OVCAR3 (cell line): ENCODE measurements around the gene PCNA.

DNA sequence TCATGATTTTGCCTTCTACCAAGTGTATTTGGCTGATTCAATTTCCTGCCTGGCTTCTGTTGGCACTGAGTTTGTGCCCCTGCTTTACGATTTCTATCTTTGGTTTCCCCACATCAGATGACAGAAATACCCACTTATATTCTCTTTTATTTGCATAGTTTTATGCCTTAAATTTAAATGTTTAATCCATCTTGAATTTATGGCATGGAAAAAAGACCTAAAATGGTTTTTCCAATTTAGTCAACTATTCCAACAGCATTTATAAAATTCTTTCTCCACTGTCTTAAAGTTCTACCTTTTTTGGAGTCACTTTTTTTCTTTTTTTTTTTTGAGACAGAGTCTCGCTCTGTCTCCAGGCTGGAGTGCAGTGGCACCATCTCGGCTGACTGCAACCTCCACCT, 34.2 kb downstream of the RNF24 start:
- RRBS = no CpG with 5 or more reads among the region's 3 CpGs

DNA sequence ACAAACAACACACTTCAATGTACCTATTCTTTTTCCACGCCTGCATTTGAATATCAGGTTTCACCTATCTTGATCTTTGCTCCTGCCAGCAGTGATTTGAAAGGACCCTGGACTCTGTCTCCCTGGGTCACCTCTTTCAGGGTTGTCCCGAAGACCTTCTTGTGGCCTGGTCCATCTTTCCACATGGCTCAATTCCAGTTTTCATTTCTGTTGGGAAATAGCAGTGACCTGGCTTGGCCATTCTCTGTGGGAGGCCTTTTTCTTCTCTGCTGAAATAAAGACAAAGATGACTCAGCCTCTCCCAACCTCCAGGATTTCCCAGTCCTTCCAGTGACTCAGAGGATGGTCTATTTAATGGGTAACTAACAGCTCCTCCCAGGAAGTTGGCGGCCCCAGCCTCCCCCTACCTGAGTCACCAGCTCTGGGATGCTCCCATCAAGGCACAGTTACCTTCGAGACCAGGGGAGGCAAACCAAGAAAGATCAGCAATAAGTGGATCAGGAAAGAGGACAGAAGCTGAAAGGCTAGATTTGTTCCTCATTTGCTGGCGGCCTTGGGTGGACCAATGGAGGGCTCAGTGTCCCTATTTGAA, 13.1 kb upstream of the SMOX start:
- RRBS = no CpG with 5 or more reads among the region's 5 CpGs

- RRBS = no CpG with 5 or more reads among the region's 4 CpGs
Measured at GRCh38 chr20:4512782-4513414, 173.4 kb upstream of the PRNP start.

- RRBS = no CpG with 5 or more reads among the region's 13 CpGs
Measured at GRCh38 chr20:4811216-4812266, 11.9 kb downstream of the RASSF2 start.

GRCh38 chr20:5080240-5080665, 32.6 kb downstream of the TMEM230 start:
- RRBS = no CpG with 5 or more reads among the region's 6 CpGs

DNA sequence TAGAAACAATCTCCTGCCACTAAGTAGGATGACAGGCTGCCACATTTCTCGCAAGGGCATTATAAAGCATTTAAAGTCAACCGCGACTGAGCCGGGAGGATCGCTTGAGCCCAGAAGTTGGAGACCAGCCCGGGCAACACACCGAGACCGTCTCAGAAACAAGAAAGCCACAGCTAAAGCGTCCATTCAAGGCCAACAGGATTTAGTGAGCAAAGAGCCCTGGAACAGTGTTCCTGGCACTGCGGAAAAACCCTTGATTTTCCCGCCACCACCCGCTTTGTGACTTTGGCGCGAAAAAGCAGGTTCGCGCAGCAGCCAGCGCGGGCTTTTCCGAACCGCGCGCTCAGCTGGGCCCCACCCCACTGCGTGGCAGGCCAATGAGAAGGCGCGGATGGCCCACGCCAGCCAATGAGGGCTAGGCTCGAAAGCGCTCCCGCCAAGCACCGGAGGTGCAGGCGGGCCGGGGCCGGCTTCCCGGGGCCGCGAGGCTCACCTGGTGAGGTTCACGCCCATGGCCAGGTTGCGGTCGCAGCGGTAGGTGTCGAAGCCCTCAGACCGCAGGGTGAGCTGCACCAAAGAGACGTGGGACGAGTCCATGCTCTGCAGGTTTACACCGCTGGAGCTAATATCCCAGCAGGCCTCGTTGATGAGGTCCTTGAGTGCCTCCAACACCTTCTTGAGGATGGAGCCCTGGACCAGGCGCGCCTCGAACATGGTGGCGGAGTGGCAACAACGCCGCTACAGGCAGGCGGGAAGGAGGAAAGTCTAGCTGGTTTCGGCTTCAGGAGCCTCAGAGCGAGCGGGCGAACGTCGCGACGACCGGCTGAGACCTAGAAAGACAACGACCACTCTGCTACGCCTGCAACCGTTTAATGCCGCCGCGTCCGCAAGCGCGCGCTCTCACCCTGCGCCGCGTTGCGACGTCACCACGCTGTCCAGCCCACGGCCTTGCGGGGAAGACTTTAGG, at the start of gene PCNA:
Gene PCNA (minus strand): TSS at position 874 of the 967 bp plus-strand sequence.
- RRBS = no CpG with 5 or more reads among the region's 80 CpGs

DNA sequence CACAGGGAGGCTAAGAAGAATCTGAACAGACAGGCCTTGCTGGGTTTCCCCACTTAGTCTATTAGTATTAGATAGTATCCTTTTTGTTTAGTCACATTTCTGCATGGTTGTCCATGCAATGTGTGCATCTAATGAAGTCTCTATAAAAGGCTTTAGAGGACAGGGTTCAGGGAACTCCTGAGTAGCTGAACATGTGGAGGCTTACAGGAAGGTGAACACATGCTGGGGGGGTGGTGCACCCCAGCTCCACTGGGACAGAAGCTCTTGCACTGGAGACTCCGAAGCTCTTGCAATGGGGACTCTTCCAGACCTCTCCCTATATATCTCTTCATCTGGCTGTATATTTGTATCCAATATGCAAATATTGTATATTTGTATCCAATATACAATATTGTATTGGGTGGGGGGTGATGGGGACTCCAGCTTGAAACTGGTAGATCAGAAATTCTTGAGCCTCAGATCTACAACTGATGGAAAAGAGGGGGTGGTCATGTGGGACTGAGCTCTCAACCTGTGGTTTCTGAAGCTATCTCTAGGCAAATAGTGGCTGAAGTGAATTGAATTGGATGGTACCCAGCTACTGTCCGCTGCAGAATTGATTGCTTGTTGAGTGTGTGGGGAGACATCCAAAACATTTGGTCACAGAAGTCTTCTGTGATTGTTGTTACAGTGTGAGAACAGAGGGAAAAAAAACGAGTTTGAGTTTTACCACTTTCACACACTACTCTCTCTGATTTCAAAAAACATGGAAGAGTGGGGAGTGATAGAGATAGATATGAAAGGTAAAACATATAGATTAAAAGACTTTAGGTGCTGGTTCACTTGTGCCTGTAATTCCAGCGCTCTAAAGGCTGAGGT, 14.6 kb downstream of the CDS2 start:
- RRBS = no CpG with 5 or more reads among the region's 4 CpGs

GRCh38 chr20:5526419-5526917, 84.3 kb downstream of the GPCPD1 start:
- RRBS = no CpG with 5 or more reads among the region's 7 CpGs

- RRBS = no CpG with 5 or more reads among the region's 2 CpGs
Measured at GRCh38 chr20:5592894-5593328, 17.9 kb downstream of the GPCPD1 start.

DNA sequence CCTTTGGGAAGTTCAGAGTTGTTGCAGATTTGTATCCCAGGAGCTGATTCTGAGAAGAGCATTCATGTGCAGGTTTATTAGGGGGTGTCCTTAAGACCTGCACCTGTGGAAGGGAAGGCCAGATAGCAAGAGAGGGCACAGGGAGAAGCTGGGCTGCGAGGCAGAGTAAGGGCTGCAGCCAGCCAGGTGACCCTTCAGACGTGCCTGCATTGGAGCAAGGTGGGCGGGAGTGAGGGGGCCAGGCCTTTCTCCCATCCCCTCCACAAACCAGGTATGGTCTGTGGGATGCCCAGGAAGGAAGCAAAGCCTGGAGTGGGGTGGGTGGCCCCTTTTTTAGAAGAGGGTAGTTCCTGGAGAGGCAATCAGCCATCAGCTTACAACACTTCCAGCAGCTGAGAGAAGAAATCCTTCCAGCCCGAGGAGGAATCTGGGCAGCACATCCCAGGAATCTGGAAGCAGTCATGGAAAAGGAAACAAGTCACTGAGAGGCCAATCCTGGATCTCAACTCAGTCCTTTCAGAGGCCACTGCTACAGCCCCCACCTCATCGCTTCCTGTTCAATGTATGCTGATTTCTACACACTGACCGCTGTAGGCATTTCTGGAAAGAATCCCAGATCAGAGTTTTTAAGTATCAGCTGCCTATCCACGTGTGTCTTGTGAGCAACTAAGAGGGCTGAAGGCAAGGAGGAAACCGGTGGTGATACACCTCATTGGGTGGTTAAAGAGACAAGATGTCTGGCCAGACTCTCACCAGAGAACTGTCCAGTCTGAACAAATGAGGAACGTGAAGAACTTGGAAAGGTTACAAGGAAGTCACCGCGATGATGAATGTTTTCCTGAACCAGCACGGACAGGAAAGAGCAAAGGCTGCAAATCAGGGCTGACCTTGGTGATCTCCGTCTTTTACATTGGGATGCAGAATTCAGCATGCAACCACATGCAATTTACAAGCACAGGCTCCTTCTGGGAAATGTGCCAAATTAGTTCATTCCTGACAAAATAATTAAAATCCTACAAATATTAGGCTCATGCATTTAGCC, 46.5 kb upstream of the GPCPD1 start:
- RRBS = no CpG with 5 or more reads among the region's 13 CpGs

- RRBS = no CpG with 5 or more reads among the region's 5 CpGs
Measured at GRCh38 chr20:5782081-5782503, 31.9 kb downstream of the SHLD1 start.

DNA sequence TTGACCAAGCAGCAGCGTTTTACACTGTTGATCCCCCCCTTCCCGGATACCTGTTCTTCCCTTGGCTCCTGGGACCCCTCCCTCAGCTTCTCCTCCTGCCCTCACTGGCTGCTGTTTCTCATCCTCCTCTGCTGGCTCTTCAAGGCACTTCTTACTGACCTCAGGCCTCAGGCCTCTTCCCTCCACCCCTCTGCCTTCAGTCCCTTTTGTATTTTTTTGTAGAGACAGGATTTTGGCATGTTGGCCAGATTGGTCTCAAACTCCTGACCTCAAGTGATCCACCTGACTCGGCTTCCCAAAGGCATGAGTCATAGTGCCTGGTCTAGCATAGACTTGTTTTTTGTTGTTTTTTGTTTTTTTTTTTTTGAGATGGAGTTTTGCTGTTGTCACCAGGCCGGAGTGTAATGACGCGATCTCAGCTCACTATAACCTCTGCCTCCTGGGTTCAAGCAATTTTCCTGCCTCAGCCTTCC, 72.9 kb downstream of the SHLD1 start:
- RRBS = no CpG with 5 or more reads among the region's 6 CpGs

DNA sequence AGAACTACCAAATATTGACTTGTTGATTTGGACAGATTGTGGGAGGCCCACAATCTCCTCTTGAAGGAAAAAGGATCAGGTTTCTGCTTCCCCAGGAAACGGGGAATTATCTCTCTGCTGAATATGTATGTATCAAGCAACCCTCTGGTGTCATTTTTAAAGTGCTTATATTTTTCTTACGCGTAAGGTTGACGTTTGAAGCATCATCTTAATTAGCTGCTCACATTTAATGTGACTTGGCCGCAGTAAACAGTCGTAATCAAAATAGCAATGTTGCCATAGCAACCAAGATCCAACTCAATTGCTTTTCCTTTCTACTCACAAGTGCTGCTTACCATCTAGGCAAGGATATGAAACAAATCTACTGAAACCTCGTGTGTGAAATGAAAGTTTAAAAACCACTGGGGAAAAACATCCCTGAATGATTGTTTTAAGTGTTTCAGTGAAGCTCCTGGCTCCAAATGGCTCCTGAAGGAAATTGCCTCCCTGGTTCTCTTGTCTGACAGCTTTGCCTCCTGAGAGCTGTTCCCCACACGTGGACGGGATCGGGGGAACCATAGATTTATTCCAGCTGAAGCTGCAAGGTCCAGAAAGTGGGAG, 65.0 kb upstream of the CHGB start:
- RRBS = no CpG with 5 or more reads among the region's 10 CpGs

DNA sequence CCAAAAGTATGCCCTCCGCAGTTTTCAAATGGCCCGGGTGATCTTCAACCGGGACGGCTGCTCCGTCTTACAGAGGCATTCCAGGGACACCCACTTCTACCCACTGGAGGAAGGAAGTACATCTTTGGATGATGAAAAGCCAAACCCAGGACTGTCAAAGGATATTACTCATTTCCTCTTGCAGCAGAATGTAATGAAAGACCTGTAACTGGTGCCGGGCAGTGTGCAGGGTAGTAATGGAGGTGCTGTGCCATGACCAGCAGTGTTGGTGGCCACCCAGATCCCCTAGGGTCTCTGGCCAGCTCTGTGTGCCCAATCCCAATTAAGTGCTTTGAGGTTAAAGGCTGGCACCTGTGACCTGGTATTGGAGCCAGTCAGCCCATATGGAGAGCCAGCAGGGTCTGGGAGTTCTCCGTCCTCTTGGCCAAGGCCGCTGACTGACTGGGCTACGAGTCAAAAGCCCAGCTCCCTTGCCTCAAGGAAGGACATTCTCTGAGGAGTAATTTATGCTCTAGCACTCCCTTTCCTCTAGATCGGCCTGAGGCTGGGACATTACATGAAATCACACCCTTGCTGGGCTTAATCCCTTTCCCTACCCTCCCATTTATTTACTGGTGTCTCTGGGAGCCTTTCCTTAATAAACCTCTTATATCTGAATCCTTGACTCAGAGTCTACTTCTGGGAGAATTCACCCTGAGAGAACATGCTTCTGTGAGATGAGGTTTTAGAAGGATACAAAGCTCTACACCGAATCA, 47.9 kb upstream of the CHGB start:
- RRBS = no CpG with 5 or more reads among the region's 11 CpGs

- RRBS = no CpG with 5 or more reads among the region's 2 CpGs
Measured at GRCh38 chr20:5942307-5942833, 8.0 kb downstream of the TRMT6 start.

DNA sequence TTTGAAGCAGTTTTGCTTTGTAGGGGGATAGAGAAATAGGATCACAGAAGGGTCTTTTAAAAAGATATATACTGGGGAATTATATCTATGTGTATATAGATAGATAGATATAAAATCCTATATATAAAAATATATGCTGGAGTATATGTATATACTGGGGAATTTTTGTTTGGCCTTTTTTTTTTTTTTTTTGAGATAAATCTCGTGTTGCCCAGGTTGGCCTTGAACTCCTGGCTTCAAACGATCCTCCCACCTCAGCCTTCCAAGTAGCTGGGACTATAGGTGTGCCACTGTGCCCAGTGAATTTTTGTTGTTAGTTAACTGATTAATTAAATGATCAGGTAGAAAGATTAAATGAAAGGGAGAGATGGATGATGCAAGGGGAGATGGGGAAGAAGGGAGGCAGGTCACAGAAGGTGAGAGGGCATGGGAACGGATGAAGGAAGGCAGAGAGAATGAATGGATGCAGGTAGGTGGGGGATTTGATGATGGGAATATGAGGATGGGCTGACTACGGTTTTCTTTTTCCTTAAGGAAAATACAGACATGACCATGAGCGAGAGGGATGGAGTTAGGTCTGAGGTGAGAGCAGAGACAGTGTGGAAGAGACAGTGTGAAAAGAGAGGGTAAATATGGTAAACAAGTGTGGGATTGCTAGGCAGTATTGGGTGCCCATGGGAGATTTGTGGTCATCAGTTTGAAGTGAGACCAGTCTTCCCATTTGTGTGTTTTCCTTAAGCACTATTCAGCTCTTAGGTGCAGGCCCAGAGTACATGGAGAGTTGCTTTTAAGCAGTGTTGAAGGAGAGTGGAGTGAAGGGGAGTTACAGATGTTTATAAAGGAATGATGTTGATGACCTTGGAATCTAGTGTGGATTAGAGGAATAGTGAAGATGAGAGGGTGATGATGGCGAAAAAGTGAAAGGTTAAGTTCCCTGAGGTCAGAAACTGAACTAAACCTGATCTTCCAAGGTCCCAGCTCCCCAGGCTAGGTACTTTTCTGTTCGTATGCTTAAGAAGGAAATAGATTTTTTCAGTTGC, 7.4 kb downstream of the CRLS1 start:
- RRBS = no CpG with 5 or more reads among the region's 7 CpGs

DNA sequence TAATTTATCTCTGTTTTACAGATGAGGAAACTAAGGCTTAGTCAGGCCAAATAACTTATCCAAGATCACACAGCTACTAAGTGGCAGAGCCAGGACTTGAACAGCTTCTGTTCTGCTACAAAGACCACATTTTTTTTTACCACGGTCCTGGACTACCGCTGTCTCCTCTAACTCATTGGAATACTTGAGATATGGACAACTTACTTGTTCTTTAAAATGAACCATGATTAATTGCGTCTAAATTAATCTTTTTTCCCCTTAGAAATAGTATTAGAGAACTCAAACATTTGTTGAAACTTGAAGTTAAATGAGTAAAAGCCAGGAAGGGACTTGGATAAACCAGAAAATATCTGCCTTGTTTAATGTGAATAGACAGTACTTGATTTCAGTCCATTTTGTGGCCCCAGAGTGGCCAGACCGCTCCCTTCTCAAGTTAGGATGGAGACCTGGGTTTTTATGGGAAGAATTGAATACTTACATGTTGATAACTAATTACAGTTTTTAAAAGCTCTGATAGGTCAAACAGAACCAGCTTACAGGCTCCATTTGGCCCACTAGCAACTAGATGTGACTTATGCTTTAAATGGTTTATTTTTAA, 8.4 kb downstream of the CRLS1 start:
- RRBS = no CpG with 5 or more reads among the region's 4 CpGs

- RRBS = no CpG with 5 or more reads among the region's 2 CpGs
Measured at GRCh38 chr20:6024745-6025577, 19.0 kb downstream of the CRLS1 start.

DNA sequence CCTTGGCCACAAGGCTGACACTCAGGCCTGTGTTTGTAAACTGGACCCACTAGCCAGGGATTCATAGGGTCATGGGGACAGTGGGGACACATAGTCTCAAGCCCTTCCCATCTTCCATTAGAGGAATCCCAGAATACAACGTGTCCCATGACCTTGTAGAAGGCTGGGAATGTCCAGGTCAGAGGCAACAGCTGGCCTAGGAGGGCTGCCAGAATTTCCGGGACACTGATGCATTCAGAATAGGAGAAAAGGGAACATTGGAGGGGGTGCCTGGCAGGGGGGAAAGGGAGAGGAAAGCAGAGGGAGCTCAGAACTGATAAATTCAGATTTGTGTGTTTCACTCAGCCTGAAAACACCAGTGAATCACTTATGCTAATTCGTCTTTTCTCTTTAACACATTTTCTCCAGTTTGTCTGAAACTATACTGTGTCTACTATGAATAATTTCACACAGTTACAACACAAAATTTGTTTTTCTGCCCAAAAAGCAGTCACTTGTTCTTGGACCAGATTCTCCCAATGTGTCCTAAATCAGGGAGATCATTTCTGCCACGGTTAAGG, 35.5 kb upstream of the BMP2 start:
- RRBS = no CpG with 5 or more reads among the region's 4 CpGs

GRCh38 chr20:6746934-6747459, 20.5 kb upstream of the BMP2 start:
- RRBS = no CpG with 5 or more reads among the region's 4 CpGs